HTERT-HM (cell line): ENCODE results near the gene EXOC3L4.

DNA sequence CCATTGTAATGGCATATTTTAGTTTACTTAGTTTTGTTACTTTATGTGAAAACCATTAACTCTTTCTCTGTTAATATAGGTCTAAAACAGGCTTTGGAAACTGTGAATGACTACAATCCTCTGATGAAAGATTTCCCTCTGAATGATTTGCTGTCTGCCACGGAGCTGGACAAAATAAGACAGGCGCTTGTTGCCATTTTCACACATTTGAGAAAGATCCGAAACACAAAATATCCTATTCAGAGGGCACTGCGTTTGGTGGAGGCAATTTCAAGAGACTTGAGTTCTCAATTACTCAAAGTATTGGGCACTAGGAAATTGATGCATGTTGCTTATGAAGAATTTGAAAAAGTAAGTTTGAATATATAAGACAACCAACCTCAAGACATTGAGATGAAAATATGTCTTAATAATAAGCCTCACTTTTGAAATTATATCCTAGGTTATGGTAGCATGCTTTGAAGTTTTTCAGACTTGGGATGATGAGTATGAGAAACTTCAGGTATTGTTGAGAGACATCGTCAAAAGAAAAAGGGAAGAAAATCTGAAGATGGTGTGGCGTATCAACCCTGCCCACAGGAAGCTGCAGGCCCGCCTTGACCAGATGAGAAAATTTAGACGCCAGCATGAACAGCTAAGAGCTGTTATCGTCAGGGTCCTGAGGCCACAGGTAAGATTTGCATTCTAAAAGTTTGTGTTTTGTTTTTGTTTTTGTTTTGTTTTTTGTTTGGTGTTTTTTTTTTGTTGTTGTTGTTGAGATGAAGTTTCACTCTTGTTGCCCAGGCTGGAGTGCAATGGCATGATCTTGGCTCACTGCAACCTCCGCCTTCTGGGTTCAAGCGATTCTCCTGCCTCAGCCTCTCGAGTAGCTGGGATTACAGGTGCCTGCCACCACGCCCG lies 18.8 kb downstream of the DYNC1H1 start:
- RRBS = 92% methylated on average over 1 of the region's 14 CpGs

GRCh38 chr14:101989871-101990332 lies 25.5 kb downstream of the DYNC1H1 start:
- RRBS = no CpG with 5 or more reads among the region's 11 CpGs

GRCh38 chr14:102008711-102009418 lies 44.5 kb downstream of the DYNC1H1 start:
- RRBS = no CpG with 5 or more reads among the region's 9 CpGs

- RRBS = no CpG with 5 or more reads among the region's 11 CpGs
Observed at GRCh38 chr14:102084585-102085261, 2.1 kb downstream of the HSP90AA1 start.

GRCh38 chr14:102279861-102280443 lies 25.0 kb downstream of the MOK start:
- RRBS = no CpG with 5 or more reads among the region's 11 CpGs

DNA sequence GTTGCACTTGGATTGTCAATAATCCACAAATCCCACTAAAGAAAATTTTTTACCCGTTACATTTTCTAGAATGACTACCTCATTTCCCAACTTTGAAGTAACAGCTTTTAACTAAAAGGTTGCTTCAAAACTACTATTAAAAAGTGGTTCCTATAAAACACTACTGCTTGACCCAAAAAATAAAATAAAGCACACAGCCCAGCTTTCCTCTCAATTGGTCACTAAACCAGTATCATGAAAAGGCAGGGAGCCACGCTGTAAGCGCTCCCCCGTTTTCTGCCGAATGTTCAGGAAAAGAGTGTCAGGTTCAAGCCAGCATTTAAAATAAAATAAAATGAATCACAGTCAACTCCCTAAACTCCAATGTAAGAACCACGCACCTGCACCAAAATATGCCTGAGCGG lies 660 bp downstream of the MOK start:
- RRBS = no CpG with 5 or more reads among the region's 7 CpGs

DNA sequence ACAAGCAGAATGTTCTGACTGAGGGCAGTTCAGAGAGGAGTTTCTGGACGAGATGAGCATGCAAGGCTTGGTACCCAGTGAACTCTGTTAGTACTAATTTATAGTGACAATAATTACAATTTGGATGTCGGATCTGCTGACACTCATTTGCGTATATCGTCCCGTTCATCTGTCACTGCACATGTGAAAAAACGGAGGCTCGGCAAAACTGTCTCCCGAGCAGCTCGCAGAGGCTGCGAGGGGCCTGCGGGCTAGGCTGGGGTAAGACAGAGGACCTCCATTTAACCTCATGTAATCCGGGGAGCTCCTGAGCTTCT lies 275 bp downstream of the CINP start:
- RRBS = 3% methylated on average over 1 of the region's 12 CpGs

GRCh38 chr14:102592740-102593685 lies 564 bp downstream of the RCOR1 start:
- RRBS = 2% methylated on average over 25 of the region's 124 CpGs

GRCh38 chr14:102601050-102601936 lies 8.8 kb downstream of the RCOR1 start:
- RRBS = no CpG with 5 or more reads among the region's 9 CpGs

DNA sequence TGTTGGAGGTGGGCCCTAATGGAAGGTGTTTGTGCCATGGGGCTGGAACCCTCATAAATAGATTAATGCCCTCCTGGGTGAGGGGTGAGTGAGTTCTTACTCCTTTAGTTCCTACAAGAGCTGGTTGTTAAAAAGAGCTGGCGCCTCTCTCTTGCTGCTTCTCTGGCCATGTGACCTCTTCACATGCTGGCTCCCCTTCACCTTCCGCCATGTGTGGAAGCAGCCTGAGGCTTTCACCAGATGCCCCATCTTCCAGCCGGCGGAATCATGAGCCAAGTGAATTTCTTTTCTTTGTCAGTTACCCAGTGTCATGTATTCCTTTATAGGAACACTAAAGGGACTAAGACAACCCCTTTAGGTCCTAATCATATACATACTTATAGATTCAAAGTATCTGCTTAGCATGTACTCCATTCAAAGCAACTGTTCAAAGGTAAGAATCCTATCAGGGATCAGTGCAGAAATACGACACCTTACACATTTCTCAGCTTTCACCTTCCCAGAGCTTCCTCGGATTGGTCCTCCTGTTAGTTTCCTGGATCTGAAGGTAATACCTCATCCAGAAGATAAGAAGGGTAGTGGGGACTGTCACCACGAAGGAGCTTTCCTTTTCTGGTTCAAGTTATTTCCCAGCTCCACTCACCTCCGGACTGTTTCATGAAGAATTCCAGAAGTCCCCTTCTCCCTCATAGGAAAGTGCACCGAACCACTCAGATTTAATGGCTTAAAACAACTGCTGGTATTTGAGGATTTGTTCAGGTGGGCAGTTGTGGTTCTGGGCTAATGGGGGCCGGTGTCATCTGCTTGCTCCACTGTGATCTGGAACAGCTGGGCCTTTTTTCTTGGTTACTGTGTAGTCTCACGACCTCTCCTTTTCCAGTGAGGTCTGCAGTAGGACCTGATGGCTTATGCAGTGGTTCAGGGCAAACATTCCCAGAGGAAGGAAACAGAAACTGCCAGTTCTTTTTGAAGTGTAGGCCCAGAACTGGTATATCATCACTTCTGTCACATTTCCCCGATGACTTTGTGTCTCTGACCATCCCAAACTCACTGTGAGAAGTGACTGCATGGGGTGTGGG lies 38.0 kb downstream of the RCOR1 start:
- RRBS = no CpG with 5 or more reads among the region's 12 CpGs

DNA sequence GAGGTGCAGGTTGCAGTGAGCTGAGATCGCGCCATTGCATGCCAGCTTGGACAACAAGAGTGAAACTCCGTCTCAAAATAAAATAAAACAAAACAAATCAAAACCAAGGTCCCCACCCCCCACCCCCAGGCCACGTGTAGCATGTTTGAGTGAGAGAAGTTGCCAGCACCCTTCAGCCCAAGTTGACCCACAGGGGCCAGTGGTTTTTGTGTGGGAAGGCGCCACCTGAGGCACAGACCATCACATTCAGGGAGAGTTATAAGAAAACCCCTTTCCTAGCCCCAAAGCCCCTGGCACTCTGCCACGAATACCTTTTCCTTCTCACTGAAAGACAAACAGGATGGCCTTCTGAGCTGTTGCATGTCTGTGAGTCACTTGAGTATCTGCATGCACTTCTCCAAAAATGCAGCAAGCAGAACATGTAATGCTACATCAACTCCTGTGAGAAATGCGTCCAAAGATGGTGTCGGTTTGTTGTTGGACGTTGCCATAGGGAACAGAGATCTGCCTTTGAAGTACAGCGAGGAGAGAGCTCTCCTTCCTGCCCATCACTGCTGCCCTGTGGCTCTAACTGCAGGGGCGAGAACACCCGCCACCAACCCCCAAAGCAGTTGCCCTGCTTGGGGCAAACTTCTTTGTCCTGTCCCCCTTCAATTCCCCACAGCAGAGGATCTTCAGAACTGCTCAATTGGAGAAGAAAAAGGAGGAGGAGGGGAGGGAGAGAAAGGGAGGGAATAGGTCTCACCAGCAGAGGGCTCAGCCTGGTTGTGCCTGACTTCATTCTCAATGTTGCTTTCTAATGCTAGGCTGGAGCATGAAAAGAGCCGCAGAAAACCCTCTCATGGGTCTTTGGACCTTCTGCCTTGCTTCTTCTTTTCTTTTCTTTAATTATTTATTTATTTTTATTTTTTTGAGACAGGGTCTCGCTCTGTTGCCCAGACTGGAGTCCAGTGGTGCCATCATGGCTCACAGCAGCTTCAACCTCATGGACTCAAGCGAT lies 2.6 kb upstream of the TRAF3 start:
- RRBS = no CpG with 5 or more reads among the region's 15 CpGs

DNA sequence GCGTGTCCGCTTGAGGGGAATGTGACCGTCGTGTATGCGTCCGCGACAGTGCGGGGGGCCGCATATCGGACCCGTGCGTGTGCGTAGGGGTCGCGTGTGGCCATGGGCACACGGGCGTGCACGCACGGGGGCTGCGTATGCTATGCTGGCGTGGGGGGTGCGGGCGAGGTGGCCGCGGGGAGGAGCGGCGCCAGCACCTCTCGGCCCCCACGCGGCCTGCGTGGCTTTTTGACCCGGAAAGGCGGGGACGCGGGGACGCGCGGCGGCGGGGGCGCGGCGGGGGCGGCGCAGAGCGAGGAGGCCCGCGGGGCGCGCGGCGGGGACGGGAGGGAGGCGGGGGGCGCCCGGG lies 396 bp upstream of the TRAF3 start:
- RRBS = 5% methylated on average over 10 of the region's 56 CpGs

DNA sequence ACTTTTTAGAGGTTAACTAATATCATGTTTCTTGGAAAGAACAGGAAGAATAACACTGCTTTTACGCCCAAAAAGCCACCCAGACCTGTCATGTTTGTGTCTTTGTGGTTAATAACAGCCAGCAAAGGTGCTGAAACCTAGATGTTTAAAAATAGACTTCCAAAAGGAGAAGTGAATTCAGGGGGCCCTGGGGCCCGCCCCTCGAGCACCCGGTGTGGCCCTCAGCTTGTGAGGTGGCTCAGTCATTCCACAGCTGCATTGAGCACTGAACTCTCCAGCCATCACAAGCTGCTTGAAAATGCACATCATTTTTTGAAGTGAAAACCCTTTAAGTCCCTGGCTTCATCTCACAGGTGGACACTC lies 20.8 kb upstream of the AMN start:
- RRBS = no CpG with 5 or more reads among the region's 4 CpGs

DNA sequence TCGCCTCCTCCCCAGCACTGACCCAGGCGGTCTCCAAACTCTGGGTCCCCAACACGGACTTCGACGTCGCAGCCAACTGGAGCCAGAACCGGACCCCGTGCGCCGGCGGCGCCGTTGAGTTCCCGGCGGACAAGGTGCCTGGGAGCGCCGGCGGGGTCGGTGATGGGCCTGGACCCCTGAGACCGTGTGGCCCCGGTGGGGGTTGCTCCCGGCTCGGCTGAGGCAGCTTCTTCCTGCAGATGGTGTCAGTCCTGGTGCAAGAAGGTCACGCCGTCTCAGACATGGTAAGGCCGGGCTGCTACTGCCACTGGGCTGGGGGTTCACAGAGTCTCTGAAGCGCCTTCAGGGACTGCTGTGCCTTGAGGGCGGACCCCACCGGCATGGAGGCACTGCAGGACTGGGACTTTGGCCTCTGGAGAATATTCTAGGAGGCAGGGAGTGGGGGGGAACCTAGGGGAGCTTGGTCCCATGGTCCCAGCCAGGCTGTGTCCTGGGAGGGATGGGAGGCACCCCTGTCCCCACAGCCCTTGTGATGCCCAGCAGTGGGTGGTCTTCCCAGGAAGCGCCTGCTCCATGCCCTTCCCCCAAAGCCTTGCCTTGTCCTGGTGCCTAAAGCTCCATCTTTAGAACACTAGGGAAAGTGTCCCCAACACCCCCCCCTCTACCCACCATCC lies 1.4 kb downstream of the AMN start:
- RRBS = 6% methylated on average over 17 of the region's 30 CpGs

DNA sequence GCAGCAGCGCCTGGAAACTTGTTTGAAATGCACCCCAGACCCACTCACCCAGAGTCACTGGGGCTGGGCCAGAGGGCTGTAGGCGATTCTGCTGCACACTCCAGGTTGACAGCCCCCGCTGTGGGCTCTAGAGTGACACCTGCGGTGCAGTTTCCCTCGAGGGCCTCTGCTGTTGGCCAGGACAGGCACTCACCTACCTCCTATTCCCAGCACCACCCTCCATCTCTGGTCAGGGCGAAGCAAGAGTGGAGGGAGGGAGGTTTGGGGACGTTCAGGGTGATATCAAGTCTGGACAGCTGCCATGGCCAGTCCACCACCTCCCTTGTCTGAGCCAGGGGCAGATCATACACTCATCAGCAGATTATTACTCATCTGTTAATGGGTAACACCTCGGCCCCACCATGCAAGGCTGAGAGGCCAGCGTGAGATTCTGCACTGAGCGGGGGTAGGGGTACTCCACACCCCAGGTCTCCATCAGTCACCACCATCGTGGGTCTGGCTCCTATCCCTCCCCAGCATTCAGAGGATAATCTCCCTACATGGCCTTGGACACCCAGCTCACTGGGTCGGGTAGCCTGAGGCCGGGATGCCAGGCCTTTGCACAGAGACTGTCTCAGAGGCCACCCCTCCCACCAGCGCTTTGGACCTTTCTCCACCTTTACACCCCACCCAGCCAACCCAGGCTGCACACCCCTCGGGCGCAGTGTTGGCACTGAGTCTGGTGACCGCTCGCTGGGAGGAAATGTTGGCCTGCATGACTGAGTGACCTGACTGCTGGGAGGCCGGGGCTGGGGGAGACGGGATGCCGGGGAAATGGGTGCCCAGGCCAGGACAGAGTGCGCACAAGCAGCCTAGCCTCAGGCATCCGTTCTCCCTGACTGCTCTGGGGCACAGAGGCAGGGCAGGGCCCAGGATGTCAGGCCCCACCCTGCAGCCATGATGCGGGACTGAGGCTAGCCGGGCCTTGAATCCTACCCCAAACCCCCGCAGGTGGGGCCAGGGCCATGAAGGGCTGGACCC lies 10.8 kb upstream of the LBHD2 start:
- RRBS = no CpG with 5 or more reads among the region's 26 CpGs

- RRBS = no CpG with 5 or more reads among the region's 12 CpGs
Observed at GRCh38 chr14:103073954-103074476, 10.0 kb upstream of the LBHD2 start.

GRCh38 chr14:103074806-103075431 lies 9.1 kb upstream of the LBHD2 start:
- RRBS = 9% methylated on average over 17 of the region's 26 CpGs

DNA sequence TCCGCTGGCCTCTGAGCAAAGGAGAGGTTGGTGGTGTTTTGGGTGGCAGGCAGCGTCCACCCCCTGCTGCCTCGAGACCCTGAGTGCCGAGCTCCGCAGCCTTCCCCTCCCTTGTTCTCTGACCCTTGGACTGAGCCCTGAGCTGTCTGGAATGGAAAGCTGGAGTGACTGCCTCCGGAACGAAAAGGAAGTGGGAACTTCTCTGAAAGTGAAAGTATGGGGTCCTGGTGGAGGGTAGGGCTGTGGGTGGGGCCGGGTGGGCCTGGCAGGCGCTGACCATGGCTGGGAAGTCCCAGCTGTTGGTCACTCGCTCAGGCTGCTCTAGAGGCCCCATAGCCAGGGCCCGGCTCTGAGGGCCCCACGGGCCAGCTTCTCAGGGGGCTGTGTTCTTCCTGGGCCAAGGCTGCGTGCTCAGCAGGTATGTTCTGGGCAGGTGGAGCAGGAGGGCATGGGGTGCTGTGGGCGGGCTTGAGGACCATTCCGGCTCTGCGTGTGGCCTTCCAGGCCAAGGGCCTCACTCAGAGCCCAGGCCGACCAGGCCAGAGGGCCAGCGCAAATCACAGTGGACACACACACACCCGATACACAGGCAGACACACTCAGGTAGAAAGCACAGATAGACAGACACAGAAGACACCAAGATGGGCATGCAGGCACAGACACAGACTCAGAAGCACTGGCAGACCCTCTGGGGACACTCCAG lies at the start of gene EXOC3L4:
Gene EXOC3L4, plus strand, starts transcription at position 303 of the 703 bp plus-strand sequence.
- RRBS = 38% methylated on average over 5 of the region's 19 CpGs

- RRBS = 0% methylated on average over 1 of the region's 20 CpGs
Observed at GRCh38 chr14:103110553-103111472, 12.4 kb upstream of the TNFAIP2 start.